ENCODE measurements around the gene SPINT3.

- PRO-cap = no peak
Observed at GRCh38 chr20:44471281-44471987, 4.2 kb upstream of the TTPAL start.

- PRO-cap = no peak
Observed at GRCh38 chr20:44481499-44482069, 5.9 kb downstream of the TTPAL start.

- PRO-cap = no peak
Observed at GRCh38 chr20:44491576-44492421, 16.1 kb downstream of the TTPAL start.

- PRO-cap = no peak
Observed at GRCh38 chr20:44492422-44492908, 16.8 kb downstream of the TTPAL start.

GRCh38 chr20:44509079-44509337, 12.9 kb downstream of the SERINC3 start:
- PRO-cap = no peak

DNA sequence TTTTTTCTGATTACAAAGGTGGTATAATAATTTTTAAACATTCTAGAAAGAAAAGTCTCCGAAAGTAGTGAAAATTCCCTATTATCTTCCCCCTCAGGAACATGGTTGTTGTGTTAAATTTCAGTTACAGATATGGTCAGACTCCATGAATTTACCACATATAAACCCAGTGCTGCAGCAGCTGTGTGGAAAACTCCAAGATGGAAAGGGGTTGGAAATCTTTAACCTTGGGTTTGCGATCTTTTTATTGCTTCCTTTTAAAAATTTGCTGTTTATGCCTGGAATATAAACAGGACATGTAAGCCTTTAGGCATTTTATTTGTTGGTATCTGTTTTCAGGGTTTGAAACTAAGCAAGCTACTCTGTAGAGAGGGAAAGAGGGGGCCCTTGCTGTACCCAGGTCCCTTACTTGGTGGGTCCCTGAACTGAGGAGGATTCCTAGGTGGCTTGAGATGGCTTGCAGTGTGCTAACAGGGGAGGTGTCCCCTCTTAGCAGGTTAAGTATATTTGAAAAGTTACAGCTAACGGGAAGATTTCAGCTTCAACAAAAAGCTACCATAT, 778 bp downstream of the PKIG start:
- PRO-cap = no peak

GRCh38 chr20:44644689-44645193, 6.8 kb downstream of the ADA start:
- PRO-cap = no peak

- PRO-cap = no peak
Observed at GRCh38 chr20:44646790-44647228, 4.7 kb downstream of the ADA start.

DNA sequence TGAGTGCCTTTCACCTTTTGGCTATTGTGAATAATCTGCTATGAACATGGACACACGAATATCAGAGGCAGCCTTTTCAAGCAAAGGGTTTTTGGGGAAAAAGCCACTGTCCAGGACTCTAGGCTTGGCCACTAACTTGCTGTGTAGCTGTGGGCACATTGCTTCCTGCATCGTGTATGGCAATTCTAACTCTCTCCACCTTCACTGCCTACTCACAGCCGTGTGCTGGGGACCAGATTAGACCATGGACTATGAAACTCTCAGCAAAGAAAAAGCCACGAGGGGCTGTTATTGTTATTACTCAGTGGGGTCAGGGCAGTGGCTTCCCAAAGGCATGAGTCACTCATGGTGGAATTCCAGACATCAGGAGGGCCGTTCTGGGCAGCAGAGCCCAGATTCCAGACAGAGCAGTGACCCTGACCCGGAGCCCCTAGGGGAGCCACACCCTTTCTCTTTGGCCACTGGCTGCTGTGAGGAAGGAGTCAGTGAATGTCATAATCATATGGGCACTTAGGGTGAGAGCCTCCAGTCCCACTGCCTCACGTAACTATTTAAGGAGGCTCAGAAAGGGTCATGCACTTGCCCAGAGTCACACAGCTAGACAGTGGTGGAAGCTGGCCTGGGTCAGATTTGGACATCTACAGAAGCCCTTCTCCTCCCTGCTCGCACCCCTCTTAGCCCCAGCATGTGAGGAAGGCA, 22.2 kb upstream of the CCN5 start:
- PRO-cap = no peak

- PRO-cap = no peak
Observed at GRCh38 chr20:44702746-44703530, 12.2 kb upstream of the CCN5 start.

GRCh38 chr20:44738870-44739303, 6.8 kb upstream of the KCNK15 start:
- PRO-cap = no peak

DNA sequence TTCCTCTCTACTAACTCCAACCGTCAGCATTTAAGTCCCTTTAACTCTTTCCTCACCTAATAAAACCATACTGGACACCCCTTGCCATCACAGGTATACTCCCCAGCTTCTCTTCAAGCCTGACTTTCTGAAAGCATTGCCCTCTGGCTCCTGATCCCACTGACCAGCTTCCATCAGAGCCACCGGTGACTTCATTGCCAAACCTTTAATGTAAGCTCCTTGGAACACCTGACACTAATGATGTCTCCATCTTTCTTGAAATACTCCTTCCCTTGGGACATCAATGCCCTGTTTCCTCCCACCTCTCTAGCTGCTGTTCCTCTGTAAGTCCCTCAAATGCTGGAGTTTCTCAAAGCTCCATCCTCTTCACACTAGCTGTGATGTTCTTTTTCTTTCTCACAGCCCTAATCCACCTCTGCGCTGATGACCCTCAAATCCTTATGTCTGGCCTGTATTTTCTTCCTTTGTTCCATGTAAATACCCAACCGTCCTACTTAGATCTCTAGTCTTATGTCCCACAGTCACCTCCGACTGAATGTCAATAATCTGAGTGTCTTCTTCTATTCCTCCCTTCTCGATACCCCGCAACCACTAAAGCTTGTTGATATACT, 7.0 kb downstream of the TOMM34 start:
- PRO-cap = no peak

DNA sequence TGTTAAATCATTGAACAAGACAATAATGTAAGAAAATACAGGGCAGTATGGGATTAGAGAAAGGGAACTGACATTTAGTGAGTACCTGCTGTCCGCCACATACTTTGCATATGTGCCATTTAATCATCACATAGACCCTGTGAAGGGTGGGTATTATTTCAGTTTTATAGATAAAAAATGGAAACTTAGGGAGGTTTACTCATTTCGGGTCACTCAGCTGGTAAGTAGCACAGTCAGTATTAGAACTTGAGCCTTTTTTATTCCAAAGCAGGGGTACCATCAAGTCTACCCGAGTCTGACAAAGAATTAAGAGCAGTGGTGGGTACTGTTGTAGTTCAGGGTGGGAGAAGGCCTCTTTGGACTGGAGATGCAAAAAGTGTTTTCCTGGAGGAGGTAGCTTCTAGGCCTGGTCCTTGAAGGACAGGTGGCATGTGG, 31.5 kb downstream of the STK4 start:
- PRO-cap = no peak

GRCh38 chr20:45406492-45407042, 1.5 kb upstream of the DBNDD2 start:
- PRO-cap = no peak

GRCh38 chr20:45515416-45515800, at the start of gene SPINT3:
Gene SPINT3 (minus strand): TSS chr20:45515622.
- PRO-cap = no peak

DNA sequence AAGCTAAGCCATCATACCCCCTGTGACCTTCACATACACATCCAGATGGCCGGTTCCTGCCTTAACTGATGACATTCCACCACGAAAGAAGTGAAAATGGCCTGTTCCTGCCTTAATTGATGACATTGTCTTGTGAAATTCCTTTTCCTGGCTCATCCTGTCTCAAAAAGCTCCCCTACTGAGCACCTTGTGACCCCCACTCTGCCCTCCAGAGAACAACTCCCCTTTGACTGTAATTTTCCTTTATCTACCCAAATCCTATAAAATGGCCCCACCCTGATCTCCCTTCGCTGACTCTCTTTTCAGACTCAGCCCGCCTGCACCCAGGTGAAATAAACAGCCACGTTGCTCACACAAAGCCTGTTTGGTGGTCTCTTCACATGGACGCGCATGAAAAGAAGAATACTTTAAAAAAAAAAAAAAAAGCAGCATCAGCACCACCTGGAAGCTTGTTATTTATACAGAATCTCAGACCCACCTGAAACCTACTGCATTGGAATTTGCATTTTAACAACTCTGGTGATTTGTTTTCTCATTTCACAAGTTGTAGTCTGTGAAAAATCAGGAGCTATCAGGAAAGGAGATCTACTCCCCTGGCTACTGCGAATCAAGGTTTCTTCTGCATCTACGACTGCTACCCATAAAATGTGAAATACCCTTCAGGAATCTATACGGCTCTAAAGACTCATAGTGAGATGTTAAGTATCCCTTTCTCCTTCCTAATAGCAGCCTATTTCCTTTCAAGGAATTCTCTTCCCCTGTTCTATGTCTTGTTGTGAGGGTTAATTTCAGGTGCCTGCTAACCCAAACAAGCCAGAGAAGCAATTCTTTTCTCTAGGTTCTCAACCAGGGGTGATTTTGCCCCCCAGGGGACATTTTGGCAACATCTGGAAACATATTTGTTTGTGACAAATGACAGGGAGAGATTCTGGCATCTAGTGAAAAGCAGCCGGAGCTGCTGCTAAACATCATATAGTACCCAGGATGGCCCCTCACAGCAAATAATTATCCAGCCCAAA, 26.5 kb downstream of the WFDC3 start:
- PRO-cap = no peak

- PRO-cap = no peak
Observed at GRCh38 chr20:45775052-45775416, 16.6 kb downstream of the WFDC3 start.

DNA sequence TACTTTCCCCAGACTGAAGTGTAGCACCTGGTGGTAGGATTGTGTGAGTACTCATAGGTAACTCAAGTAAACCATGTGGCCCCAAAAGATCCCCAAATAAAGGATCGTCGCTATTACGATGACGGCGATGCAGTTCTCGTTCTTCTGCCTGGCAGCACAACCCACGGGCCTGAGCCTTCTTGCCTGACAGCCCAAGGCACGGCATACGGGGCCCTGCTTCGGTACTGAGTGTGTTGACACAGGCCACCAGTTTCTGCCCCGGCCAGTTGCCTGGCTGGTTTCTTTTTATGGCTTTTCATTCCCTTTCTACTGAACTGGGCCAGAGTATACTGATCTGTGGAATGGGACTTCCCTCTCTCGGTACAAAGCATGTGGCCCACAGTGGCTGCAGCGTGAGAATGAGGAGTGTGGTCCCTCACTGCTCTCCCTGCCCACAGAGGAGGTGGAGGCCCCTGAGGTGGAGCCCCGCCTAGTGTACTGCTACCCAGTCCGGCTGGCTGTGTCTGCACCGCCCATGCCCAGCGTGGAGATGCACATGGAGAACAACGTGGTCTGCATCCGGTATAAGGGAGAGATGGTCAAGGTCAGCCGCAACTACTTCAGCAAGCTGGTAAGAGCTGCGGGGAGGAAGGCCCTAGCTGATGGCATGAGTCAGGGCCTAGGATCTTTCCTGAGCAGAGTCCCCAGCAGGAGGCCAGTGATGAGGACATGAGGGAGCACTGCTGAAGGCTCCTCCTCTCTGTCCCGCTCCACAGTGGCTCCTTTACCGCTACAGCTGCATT, 11.0 kb downstream of the PCIF1 start:
- PRO-cap = no peak

DNA sequence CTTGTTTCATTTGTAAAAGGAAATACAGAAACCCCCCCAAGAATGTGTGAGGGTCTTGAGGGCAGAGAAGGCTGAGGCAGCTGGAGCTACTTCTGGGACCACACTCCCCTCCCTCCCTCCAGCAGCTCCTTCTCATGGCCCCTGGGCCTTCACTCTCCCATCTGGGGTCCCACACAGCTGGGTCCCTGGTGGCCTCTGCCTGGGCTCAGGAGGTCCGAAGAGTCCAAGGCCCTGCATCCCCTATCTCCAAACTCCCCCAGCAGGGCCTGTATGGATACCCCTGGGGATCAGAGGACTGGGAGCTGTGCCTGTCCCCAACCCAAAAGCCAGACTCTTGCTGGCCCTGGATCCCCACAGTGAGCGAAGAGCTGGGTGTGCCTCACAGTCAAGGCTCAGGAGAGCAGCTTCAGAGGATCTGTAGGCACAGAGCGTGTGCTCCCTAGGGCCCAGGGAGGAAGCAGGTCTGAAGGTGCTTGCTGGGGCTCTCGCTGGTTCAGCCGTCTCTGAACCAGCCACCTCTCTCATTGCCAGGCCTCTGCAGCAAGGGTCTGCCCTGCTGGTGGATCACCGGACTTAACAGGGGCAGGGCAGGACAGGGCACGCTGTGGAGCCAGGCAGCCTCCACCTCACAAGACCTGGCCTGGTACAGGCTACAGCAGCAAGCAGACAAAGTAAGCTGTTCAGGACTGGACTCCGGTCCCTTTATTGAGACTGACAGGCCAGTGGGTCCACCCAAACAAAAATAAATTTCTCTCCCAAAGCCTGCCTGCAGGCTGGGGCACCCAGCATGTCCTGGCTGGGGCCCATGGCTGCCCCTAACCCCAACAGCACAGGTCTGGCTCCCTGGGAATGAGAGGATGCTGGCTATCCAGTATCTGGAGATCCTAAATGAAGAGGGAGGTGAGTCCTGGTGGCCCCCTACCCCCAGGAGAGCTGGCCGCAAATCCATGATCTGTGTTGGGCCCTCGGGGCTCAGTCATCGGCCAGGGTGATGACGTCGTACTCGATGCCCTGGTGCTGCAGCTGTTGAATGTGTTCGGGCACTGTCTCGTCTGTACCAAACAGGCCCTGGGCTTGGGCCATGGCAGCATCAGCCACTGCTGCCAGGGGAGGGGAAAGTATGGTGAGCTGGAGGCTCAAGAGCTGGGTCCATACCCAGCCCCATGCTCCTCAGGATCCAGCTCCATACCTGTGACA, 13.9 kb downstream of the PCIF1 start:
- PRO-cap = no peak

DNA sequence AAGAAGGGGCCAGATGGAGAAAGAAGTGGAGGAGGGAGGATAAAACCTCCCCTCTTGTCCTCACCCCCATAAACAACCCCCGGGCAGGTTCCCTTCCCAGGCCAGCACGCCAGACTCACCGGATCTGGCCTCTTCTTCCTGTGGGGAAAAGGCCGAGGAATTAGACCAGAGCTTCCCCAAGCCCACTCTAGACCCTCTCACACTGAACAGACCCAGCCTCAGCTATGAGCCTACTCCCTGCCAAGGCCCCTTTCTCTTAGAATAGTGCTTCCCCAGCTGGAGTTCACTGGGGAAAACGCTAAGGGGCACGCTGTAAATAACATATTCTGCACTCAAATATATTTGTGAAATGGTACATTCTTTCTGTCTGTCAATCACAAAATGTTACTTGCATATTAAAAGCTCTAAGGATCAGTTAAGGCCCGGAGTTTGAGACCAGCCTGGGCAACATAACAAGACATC, 11.2 kb downstream of the ZNF335 start:
- PRO-cap = no peak

Data from mesothelial cell of epicardium (in vitro differentiated cells).